Colon Carcinoma Metastatic in the Lung (tissue), 2 donors: ENCODE measurements around the genes SLC25A4, LRP2BP, UFSP2 and CCDC110.

DNA sequence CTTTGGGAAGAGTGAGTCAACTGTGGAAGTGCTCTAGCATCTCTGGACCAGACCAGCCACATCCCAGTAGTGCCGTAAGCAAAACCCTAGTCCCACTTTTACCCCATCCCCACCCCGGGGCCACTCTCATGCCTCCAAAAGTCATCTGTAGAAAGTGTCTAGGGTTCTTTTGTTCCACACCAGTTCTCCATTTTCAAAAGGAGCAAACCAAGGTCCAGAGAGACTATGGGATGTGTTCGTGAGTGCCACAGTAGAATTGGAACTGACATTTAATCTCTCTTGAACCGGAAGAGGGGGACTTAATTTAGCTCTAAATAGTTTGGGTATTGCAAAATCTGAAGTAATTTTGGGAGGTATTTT lies 27.1 kb upstream of the CENPU start:
- PRO-cap, 2 experiments, result no peak in any of the 2 experiments

GRCh38 chr4:184773934-184774519 lies 40.1 kb upstream of the CENPU start:
- PRO-cap, 2 experiments, result no peak in any of the 2 experiments

DNA sequence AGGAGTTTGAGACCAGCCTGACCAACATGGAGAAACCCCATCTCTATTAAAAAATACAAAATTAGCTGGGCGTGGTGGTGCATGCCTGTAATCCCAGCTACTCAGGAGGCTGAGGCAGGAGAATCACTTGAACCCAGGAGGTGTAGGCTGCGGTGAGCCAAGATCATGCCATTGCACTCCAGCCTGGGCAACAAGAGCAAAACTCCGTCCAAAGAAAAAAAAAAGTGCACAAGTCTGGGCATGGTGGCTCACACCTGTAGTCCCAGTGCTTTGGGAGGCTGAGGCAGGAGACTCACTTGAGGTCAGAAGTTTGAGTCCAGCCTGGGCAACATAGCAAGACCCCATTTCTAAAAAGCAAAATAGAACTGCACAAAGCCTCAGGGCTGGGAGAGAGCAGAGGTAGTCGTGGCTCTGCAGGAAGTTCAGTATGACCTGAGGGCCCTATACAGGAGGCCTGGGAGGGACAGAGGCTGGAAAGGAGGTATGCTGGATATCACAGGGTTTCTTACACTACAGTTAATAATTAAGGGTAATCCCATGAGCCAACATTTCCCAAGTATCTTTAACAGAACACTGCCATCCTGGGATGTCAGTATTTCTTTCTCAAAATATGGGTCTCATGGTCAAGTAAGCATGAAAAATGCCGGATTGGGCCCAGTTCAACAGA lies 38.0 kb downstream of the ACSL1 start:
- PRO-cap, 2 experiments, result no peak in any of the 2 experiments

GRCh38 chr4:184810464-184811255 lies 15.1 kb downstream of the ACSL1 start:
- PRO-cap, 2 experiments, result no peak in any of the 2 experiments

DNA sequence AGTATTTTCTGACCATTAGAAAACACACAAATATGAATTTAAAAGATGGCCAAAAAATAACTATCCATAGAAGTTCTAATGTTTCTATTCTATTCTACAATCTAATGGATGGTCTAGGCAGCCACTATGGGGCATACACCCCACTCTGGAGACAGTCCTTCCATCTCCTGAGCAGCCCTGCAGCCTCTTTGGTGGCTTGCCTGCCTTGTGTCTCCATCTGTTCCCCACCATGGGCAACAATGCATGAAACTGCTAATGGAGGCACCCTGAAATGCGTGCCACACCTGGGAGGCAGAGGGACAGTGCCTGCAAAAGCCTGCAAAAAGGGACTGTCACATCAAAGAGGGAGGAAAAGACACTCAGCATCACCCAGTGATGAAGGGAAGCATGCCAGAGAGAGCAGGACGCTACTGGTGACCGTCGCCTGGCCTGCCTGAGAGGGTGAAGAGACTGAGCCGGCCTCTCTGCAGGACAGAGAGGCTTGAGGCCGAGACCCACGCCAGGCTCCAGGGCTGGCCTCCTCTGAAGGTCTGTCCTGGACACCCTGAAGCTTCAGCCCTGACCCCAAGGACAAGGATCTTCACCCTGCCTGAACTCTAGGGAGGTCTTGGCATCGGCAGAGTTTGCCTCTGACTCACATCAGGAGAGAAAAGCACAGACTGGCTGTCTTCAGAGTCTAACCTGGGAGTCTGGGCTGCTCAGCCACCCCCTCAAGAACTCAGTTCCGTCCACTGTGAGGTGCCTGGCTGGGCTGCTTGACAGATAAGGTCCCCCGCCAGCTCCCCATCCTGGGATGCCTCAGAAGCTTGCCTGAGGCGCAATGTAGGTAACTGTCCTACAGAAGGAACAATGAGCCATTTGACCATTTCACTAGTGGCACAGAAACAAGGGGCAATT lies 8.2 kb downstream of the ACSL1 start:
- PRO-cap, 2 experiments, result no peak in any of the 2 experiments

DNA sequence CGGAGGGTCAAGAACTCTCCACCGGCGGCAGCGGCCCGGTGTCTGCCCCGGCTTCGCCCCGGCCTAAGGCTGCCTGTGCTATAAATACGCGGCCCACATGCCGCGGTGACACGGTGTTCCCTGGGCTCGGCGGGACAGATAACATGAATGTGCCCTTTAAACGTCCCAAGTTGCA lies 269 bp upstream of the SLC25A4 start:
- PRO-cap, 2 experiments, result no peak in any of the 2 experiments

- PRO-cap, 2 experiments, result peak in 2 of 2 experiments; most common plus-strand start chr4:185143220 (in 1); most common minus-strand start chr4:185143134 (in 1)
These were observed at the start of gene SLC25A4 for GRCh38 chr4:185143085-185144225. Gene SLC25A4 (plus strand): TSS chr4:185143266.

GRCh38 chr4:185147794-185148567 lies 4.9 kb downstream of the SLC25A4 start:
- PRO-cap, 2 experiments, result no peak in any of the 2 experiments

DNA sequence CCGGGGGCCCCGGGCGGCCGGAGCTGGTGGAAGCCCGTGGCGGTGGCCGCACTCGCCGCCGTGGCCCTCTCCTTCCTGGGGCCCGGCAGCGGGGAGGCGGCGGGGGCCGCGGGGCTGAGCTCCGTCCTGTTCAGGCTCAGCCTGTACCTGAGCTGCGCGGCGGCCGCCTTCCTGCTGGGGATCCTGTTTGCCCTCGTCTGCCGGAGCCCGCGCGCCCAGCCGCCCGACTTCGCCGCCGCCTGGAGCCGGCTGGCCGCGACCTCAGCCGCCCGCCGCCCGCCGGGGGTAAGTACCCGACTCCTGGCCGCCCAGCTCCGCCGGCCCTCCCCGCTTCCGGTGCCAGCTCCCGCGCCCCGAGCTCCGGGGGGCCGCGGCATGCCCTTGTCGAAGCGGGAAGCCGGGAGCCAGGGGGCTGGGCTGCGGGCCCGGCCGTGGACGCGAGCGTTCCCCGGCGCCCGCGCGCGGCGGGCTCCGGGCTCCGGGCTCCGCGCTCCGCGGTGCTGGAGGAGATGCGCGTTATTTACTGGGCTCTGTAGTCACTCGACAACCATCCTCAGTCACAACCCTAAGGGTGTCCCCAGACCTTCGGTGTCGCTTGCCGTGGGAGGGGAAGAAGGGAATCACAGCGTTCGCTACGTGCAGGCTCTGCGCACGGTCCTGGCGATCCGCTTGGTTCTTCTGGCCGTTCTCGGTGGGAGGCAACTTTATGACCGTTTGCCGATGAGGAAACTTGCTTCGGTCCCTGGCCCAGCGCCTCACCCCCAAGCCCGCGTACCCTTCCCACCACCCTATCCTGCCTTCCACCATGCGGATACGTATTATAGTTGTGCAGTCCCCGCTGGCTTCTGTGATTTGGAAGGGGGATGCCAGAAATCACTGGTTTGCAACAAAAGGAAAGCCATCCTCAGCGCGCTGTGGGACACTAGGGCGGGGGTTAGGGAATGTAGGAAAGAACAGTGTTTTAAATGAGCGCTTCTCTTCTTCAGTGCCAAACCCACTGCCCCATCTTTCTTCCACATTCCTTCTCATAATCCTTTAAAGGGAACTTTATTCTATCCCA lies 903 bp downstream of the SNX25 start:
- PRO-cap, 2 experiments, result peak in 2 of 2 experiments; most common minus-strand start position 680 of the sequence (in 2)

- PRO-cap, 2 experiments, result peak in 2 of 2 experiments; most common plus-strand start chr4:185396033 (in 2); most common minus-strand start chr4:185395901 (in 2)
These were observed at the start of gene LRP2BP for GRCh38 chr4:185395686-185396143. Gene LRP2BP (minus strand): TSS chr4:185395924.

DNA sequence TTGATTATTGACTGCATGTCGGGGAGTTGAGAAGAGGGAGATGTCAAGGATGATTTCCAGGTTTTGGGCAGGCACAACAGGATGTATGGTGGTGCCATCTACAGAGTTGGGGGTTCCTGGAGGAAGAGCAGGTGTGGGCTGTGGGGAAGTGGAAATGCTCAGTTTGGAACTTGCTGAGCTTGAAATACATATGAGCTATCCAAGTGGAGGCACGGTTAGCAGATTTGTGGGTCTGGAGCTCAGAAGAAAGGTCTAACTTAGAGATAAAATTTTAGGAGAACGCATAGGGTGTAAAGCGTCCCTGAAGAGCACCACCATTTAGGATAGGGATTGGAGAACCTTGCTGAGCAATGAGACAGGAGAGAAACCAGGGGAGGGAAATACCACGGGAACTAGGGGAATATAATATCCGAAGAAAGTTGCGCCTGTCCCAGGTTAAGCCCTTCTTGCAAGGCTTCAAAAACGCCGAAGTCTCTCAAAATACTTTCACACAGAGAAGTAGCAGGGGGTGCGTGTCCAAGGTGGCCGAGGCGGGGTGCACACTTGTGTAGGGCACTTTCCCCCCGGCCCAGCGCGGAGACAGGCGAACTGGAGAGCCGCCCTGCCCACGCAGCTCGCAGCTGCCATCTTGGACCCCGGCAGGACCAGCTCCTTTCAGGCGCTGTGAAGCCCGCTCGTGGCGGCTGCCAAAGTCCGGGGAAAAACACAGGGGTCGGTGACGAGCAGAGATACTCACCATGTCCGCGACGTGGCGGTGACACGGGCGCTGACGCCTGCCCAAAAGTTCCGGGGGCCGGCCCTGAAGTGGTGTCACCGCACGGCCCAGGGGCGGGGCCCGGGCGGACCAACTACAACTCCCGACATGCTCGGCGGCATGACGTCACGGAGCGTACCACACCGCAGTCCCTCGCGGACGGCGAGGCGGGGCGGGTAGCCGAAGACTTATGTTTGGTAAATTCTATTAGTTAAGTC lies at the start of gene UFSP2:
TSS of gene UFSP2 (minus strand) at position 835 of the 972 bp plus-strand sequence.
- PRO-cap, 2 experiments, result peak in 2 of 2 experiments; most common plus-strand start position 902 of the sequence (in 1); most common minus-strand start position 665 of the sequence (in 1)

GRCh38 chr4:185471192-185472300 lies at the start of gene CCDC110:
Gene CCDC110 (minus strand): TSS chr4:185471733.
- PRO-cap, 2 experiments, result peak in 1 of 2 experiments; most common plus-strand start chr4:185471464 (in 1)

DNA sequence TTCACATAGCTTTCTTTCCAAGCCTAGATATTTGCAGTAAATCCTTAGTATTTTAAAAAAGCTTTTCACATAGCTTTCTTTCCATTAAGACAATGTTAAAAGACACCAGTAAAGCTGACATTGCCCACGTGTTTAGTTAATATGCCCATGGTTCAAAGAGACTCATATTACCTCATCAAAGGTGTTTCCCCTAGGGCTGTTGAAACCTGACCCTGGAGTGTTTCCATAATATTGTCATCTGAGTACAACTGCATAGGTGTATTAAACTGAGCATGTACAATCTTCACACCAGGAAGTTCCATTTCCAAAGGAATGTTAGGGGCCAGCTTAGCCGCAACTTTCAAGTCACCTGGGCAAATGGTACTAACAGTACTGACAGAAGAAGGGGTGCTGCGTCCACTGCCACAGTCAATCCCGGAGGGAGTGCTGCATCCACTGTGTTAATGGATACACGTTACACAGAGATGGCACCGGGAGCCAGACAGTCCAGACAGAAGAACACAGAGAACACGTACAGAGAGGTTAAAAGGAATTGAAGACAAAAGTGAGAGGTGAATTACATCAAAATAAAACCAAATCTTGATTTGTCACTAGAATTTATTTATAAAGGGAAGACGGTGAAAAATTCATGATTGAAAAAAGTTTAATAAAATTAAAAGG lies 27.0 kb downstream of the PDLIM3 start:
- PRO-cap, 2 experiments, result no peak in any of the 2 experiments

DNA sequence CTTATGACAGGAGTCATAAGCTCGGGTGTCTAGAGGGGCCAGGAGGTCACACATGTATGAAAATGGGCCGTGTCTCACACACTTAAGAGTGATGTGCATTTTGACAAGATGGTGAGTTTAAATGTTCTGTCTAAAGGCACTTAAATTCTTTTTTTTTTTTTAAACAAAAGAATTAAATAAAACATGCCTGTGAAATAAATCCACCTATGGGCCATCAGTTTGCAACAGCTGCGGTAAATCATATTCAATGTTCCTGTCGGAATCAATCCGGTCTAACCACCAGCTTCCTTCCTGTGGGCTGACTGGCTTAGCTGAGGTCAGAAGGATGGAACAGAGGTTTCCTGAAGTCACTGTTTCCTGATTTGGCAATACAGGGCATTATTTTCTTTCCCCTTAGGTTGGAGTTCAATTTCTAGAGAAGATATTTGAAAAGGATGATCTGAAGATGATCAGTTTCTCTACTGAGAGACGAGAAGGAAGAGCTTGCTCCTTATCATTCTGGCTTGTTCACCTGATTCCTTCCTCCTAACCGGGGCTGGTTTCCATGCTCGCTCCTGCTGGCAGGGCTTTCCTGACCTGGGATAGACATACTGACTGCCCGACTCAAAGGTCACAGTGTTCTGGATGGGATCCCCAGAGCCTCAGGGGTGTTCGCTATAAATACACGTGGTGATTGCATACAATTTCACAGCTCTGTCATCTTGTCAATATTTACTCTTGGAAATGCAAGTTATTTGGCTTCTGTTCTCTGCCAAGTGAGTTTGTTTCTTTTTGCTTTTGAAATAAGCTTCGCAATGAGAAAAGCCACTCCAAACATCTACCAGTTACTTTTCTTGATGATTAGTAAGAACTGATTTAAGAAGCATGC lies 21.7 kb downstream of the PDLIM3 start:
- PRO-cap, 2 experiments, result no peak in any of the 2 experiments

DNA sequence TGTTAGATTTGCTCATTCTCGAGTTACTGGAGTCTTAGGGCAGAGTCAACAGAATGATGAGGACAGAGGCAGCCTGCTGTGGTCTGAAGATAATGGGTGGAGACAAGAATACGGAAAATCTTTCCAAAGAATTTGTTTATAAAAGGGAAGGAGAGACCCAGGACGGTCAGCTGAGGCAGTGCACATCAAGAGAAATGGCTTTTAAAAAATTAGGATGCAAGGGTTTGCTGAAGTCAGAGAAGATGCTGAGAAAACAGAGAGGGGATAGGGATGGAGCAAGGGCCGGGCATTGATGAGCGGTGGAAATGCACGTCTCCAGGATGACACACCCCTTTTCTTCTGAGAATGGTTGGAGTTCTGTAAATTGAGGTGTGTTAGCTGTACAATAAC lies 4.4 kb upstream of the PDLIM3 start:
- PRO-cap, 2 experiments, result no peak in any of the 2 experiments

GRCh38 chr4:185638322-185639017 lies 103.2 kb upstream of the PDLIM3 start:
- PRO-cap, 2 experiments, result no peak in any of the 2 experiments

GRCh38 chr4:185700531-185701208 lies 111.3 kb downstream of the SORBS2 start:
- PRO-cap, 2 experiments, result no peak in any of the 2 experiments

DNA sequence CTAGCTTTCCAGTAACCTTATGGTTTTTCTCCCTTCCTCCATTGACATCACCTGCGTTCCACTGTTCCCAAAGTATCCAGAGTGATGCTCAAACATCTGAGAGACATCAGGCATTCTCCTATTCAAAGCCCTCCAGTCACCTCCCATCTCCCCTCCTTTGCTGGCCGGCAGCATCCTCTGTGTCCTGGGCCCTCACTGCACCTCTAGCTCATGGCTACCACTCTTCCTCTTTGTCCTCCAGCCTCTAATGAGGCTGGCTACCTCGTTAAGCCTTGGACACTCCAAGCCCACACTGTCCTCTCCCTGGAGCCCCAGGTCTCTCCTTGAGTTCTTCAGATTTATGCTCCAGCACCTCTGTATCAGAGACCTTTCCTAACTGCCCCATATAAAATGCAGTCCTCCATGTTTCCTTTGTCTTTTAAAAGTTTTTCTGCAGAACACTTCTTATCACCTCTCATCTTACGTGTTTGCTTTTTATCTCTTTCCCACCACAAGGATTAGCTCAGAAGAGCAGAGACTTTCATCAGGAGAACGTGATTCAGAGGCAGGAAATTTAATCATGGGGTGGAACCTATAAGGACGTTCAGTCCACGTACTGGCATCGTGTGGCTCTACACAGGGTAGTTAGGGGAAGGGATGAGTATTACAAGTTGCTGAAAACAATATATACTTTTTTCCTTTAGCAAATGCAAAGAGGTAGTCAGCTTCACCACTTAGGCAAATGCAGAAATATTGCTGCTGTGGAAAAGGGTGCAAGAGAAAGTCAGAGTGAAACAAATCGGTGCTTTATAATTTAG lies 98.9 kb downstream of the SORBS2 start:
- PRO-cap, 2 experiments, result no peak in any of the 2 experiments

DNA sequence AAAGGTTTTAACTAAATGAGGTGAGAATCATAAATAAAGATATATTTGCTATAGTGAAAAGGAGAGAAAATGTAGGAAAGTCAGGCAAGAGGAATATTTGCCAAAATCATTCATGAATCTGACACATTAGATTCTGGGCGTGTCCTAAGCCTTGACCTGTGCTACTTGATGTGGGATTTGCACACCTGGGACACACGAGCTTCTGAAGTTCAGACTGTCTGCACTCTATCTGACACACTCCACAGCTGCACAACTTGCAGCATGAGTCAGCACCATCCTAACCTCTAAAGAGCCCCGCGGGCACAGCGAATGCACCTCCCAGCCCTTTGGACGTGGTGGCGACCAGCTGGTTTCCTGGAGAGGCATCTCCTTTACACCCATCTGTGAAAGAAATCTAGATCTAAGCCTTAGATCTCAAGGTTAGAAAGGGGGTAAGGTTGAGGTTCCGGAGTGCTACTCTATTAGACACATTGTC lies 69.3 kb downstream of the SORBS2 start:
- PRO-cap, 2 experiments, result no peak in any of the 2 experiments

DNA sequence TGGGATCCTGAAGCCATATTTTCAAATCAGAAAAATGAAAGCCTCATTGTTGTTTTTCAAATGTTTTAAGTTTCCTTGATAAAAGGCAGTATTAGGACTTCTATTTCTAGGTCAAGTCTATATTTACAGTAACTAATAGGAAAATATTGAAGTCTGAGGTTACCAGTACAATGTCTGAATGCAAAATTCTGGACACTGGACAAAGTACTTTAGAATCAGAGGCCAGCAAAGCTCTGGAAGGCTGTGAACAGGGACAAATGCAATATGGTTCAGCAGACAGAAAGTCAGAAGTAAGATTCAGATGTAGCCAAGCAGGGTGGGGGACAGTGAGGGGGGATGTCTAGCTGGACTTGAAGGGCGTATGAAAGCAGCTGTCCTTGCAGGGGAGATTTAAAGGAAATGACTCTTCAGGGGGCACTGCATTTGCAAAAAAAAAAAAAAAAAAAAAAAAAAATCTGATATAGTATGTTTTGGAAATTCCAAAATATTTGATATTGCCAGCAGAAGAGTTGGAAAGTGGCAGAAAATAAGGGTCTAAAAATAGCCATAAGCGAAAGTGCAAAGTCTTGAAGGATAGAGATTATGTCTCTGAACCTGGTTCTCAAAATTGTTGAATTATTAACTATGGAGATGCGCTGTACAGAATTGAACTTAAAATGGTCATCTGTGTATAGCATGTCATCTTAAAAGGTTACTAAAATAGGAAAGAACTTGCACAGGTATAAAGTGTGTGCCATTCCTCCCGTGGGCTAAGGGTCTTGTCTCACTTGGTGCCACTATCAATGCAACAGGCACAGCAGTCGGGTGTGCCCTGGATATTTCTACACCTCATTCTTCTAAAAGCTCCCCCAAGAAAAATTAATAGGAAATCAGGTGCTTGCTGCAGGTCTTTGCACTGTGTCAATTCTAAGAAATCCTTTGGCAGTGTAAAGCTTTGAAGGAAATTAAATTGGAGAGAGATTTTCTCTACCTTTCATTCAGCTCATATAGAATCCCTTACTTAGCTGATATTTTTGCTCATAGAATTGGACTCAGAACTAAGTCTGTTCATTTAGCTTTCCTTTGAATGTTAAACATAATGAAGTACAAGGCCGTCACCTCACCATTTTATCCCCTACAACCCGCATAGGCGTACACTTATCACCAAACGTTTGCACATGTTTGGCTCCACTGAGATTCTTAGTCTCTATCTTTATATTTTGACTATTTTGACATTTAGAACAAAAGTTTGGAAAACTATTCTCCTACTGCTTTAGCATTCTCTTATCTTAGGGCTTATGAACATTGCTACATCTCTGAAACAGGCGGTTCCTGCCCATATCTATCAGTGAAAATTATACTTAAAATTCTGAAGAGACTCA lies 2.5 kb downstream of the SORBS2 start:
- PRO-cap, 2 experiments, result no peak in any of the 2 experiments